Metastatic Lung Carcinoma in the Adrenal Gland (tissue), 1 donor: ENCODE results near the genes C6orf226, CNPY3, KLC4 and SRF.

DNA sequence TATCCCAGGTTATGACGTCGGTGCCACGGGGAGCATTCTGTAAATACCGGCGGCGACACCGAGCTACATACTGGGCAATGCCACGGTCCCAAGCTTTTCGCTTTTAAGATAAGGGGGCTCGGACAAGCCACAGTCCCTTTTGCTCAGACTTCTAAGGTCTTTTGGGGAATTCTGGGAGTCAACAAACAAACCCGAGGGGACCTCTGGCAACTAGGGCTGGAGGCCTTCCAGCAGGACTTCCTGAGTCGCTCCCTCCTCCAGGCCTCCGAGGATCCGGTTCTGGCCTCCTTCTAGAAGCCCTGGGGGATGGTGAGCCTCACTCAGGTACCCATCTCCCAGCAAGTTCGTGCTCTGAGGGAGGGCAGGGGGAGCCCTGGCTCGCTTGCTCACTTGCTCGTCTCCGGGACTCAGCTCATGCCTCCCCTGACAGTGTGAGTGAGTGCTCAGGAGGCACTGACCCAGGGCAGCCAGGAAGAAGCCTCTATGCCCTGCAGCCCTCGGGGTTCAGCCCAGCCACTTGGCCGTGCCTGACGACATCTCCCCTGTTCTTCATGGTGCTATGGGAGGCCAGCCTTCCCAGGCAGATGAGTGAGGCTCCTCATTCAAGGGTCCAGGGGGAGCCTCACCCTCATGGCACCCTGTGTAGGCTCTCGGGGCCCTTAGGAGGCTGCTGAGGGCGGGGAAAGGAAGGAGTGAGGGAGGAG is 62.6 kb upstream of the MRPS10 start:
- PRO-cap = no peak

GRCh38 chr6:42335543-42336139 is 116.1 kb downstream of the TRERF1 start:
- PRO-cap = no peak

GRCh38 chr6:42387194-42387731 is 64.5 kb downstream of the TRERF1 start:
- PRO-cap = no peak

- PRO-cap = no peak
Measured at GRCh38 chr6:42404397-42404896, 47.3 kb downstream of the TRERF1 start.

DNA sequence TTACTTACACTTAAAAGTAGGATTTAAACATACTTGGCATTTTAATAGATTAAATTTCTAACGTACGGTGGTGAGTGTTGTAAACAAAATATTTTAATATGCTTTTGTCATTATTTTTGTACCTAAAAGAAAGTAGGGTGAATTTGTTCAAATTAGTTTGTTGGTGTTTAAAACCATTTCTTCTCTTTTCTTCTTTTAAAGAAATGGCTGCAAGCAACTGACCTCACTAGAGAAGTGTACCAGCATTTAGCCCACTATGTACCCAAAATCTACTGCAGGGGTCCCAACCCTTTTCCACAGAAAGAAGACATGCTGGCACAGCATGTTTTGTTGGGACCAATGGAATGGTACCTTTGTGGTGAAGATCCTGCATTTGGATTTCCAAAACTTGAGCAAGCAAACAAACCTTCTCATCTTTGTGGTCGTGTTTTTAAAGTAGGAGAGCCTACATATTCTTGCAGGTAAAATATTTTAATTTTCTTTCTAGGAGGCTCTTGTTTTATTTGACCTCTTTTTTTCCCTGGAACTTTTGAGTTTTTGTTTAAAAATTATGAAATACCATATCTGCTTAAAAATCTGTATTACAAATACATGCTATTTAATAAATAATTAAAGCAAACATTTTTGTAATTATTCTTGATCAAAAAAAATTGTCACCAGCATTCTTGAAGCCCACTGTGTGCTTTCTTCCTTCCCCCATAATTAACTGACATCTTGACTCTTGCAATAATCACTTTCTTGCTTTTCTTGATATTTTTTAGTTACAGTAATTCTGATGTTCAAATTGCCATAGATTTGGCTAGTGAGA is 9.9 kb downstream of the UBR2 start:
- PRO-cap = no peak

DNA sequence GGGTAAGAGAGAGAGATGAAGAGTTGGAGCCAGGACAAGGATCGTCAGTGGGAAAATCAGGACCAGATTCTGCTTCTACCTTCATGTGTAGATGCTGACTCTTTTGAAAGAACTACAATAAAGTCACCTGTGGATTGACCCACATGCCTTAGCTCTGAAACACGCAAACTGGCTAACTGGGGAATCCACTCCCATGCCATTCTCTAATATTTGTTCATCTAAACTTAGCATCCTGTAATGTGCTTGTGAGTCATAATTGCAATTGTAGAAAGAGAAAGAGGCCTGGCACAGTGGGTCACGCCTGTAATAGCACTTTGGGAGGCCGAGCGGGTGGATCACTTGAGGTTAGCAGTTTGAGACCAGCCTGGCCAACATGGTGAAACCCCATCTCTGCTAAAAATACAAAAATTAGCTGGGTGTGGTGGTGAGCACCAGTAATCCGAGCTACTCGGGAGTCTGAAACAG is 15.5 kb upstream of the BICRAL start:
- PRO-cap = no peak

DNA sequence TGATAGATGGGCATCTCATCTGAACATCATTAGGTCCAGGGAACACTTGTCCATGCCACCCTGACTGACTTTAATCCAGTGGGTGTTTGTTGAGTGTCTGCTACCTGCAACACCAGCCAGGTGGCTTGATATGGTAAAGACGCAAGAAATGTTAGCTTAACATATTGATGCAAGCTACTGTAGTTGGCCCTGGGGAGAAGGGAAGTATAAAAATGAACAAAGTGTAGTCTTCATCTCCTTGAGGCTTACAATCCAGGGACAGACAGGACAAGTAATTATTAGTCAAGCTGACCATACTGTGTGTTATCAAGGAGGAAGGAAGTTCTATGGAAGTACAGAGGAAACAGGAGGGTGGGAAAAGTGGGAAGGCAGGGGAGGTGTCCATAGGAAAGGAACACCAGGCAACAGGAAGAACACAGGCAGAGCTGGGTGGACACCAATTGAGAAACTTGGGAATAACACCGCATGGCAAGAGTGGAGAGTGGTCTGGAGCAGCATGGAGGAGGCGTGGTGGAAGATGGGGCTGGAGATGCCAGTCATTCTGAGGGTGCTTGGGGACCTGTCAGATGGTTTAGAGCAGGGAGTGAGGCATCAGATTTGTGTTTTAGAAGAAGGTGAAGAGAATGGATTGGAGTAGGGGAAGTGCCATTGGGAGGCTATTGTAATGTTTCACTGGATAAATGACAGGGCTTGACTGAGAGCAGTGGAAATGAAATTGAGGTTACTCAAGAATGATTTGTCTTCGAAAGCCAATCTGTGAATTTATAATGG is 14.2 kb upstream of the BICRAL start:
- PRO-cap = no peak

GRCh38 chr6:42771757-42772354 is 10.0 kb upstream of the BICRAL start:
- PRO-cap = no peak

GRCh38 chr6:42808940-42809300 is 27.1 kb downstream of the BICRAL start:
- PRO-cap = no peak

GRCh38 chr6:42890717-42891085 is at the start of gene C6orf226:
TSS of gene C6orf226 (minus strand) at chr6:42890821.
- PRO-cap = bidirectional peak, plus-strand start at chr6:42891015, minus-strand start at chr6:42890819

DNA sequence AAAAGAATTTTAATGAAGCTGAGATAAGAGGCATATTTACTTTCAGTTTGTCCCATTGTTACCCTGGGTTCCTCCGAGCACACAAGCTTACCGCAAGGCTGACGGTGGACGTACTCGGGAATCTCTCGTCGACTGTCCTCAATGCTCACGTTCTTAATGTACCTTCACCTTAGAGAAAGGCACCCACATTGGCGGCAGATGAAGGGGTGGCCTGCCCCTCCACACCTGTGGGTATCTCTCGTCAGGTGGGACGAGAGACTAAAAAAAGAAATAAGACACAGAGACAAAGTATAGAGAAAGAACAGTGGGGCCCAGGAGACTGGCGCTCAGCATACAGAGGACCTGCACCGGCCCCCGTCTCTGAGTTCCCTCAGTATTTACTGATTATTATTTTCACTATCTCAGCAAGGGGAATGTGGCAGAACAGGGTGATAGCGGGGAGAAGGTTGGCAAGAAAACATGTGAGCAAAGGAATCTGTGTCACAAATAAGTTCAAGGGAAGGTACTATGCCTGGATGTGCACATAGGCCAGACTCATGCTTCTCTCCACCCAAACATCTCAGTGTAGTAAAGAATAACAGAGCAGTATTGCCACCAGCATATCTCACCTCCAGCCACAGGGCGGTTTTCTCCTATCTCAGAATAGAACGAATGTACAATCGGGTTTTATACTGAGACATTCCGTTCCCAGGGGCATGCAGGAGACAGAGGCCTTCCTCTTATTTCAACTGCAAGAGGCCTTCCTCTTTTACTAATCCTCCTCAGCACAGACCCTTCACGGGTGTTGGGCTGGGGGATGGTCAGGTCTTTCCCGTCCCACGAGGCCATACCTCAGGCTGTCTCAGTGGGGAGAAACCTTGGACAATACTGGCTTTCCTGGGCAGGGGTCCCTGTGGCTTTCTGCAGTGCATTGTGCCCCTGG is 12.1 kb upstream of the C6orf226 start:
- PRO-cap = no peak

DNA sequence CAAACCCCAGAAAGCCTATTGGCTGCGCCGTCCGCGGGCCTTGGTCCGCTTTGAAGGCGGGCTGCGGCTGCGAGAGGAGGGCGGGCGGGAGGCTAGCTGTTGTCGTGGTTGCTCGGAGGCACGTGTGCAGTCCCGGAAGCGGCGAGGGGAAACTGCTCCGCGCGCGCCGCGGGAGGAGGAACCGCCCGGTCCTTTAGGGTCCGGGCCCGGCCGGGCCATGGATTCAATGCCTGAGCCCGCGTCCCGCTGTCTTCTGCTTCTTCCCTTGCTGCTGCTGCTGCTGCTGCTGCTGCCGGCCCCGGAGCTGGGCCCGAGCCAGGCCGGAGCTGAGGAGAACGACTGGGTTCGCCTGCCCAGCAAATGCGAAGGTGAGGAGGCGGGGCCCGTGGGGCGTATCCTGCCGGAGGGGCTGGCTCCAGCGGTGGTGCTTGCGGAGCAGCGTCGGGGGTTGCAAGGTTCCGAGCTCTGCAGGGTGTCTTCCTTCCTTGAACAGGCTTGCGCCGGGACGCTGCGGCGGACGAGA is at the start of gene CNPY3:
CNPY3 (plus strand) TSS at position 127 of the 523 bp plus-strand sequence.
- PRO-cap = bidirectional peak, plus-strand start at position 155 of the sequence, minus-strand start outside the sequence; bidirectional peak, plus-strand start at position 424 of the sequence, minus-strand start at position 364 of the sequence

- PRO-cap = no peak
Measured at GRCh38 chr6:43016114-43017397, 2.5 kb downstream of the KLHDC3 start.

GRCh38 chr6:43029697-43030517 is 8.5 kb downstream of the RRP36 start:
- PRO-cap = no peak

DNA sequence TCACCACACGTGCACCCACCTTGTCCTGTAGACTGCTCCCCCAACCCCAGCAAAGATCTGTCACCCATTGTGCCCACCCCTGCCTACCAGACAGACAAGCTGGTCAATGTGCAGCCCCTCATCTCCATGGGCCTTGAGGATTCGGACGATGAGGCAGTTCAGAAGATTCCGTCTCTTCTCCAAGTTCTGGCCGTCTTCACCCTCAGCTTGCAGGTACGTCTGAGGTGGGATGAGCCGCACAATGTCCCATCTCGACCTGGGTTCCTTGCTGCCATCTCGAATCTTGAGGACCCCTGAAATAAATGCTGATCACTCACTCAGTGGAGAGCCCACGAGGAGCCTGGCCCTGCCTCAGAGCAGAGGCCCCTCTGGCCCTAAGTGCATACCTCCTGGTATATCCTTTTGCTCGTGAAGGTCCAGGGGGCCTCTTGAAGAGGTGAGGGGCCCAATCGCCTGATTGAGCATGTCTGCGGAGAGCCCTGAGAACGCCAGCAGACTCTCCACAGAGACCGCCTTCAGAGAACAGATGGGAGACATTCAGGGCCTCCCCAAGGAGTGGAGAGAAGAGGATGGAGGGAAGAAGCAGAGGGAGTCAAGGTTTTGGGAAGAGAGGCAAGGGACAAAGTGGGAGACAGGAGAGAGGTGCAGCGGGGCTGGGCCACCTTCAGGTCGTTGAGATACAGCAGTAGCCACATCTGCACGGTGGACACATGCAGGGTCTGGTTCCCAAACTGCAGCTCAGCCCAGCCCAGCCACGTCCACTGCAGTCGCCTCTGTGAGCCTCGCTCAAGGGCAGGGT is 15.3 kb downstream of the CUL7 start:
- PRO-cap = no peak

GRCh38 chr6:43046562-43046926 is 7.1 kb downstream of the CUL7 start:
- PRO-cap = no peak

GRCh38 chr6:43059487-43060087 is at the start of gene KLC4:
TSS of gene KLC4 (plus strand) at chr6:43059631.
- PRO-cap = bidirectional peak, plus-strand start at chr6:43059631, minus-strand start at chr6:43059402; bidirectional peak, plus-strand start at chr6:43059895, minus-strand start at chr6:43059822

DNA sequence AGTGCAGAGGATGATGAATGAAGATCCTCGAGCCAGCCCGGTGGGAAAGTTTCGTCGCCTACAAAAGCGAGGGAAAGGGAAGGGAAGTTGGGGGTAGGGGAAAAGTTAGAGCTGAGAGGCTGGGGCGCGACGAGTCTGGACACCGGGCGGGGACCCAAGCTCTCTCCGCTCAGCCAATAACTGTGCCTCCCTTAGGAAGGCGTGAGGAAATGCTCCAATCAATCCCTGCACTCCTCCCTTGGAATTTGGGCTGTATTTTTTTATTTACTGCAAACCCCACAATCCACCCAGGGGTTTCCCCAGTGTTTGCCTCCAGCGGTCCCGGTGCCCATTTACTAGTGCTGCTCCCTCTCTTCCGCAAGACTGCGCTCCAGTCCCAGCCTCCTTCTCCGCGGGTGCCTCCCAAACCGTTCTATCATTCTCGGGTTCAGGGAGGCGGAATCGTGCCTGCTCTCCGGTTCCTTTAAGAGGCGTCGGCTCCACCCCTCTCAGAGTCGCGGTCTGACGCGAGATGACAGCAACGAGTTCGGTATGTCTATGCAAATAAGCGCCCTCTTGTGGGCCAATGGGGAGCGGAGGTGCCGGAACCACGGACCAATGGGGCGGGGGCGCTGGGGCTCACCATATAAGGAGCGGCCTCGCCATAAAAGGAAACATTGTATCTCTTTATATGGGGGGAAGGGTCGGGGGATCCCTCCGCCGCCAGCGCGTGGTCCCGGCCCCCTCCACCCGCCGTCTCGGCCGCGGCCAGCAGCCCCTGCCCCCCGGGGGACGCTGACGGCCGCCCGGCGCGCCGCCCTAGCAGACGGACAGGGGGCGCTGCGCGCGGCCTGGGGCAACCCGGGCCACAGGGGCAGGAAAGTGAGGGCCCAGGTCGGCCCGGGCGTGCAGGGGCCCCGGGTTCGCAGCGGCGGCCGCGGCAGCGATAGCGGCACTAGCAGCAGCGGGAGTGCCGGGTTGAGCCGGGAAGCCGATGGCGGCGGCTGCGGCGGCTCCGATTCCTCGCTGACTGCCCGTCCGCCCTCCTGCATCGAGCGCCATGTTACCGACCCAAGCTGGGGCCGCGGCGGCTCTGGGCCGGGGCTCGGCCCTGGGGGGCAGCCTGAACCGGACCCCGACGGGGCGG is at the start of gene SRF:
SRF (plus strand) TSS at position 652 of the 1,126 bp plus-strand sequence.
- PRO-cap = bidirectional peak, plus-strand start at position 302 of the sequence, minus-strand start at position 137 of the sequence; bidirectional peak, plus-strand start at position 826 of the sequence, minus-strand start at position 465 of the sequence

- PRO-cap = no peak
Measured at GRCh38 chr6:43184290-43184650, 2.3 kb downstream of the CUL9 start.

DNA sequence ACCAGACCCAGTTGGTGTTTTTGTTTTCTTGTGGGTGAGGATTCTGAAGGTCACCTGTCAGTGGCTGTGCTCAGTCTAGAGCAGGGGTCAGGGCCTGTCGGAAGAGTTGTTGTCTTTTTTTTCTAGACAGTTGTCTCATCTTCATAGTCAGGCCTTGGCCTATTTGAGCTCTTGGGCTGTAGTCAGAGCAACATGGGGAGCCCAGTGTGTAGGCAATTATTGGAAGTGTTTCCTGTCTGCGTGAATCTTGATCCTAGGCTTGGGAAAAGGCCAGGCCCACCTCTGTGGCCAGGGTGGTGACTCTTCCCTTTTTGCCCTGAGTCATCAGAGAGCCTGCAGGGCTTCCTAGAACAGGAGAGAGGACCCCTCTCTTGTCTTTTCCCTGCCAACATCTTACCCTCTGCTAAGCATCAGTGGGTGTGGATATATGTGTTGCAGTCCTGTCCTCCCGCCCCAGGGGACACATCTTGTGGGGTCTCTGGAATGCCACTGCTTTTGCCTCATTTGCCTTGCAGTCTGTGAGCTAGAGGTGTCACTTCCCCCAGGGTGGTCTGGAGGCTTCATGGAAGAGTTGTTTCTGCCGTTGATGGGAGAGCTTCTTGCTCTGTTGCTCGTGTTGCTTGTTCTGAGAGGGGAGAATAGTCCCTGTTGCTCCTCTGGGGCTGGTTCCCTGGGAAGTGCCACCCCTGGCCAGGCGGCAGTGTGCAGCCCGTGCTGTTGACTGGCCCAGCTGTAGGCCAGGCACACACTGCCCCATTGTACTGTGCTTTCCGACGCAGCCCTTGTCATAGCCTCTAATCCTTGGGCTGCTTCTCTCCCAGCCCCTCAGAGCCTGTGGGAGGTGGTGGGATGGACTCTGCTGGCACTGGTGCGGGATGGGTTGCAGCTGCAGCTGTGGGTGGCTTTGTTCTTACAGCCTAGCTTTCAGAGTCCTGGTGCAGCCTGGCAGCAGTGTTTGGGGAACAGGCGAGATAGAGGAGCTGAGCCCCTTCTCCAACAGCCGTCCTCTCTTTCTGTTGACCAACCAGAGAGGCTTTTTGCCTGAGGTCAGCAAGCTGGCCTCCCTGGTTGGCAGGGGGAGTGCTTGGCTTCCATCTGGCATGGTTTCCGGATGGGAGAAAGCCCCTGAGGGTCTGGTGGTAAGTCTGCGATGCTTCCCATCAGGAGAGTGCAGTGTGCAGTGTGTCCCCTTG is 11.7 kb downstream of the TJAP1 start:
- PRO-cap = no peak